Measurements from ENCODE around the genes DCANP1, FAM13B, KDM3B and MATR3.

GRCh38 chr5:135388924-135389342, 10.1 kb downstream of the MACROH2A1 start:
- RRBS, result 98% methylated on average over 2 of the region's 16 CpGs

DNA sequence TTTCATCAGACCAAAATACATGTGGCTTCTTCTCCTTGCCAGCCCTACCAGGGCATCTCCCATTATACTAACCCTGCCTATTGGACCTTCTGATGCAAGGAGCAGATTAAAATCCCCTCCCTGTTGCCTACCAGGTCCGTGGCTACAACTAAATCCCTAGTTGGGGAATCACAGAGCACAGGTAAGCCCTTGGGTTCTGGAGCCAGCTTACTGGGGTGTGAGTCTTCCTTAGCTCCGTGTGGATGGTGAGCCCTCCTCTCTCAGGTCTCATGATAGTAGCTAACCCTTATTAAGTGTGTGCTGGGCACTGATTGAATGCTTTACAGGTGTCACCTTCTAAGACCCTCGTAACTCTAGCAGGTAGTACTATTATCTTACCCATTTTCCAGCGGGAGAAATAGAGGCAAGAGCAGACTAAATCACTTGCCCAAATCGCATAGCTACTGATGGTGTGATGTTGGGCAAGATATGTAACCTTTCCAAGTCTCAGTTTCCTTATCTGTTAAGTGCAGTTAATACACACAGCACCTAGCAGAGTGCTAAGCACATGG, at the start of gene DCANP1:
TSS of gene DCANP1 (minus strand) at position 199 of the 551 bp plus-strand sequence.
- RRBS, result no CpG with 5 or more reads among the region's 5 CpGs

- RRBS, result 0% methylated on average over 5 of the region's 45 CpGs
These were observed 36.8 kb upstream of the TIFAB start for GRCh38 chr5:135488795-135489517.

DNA sequence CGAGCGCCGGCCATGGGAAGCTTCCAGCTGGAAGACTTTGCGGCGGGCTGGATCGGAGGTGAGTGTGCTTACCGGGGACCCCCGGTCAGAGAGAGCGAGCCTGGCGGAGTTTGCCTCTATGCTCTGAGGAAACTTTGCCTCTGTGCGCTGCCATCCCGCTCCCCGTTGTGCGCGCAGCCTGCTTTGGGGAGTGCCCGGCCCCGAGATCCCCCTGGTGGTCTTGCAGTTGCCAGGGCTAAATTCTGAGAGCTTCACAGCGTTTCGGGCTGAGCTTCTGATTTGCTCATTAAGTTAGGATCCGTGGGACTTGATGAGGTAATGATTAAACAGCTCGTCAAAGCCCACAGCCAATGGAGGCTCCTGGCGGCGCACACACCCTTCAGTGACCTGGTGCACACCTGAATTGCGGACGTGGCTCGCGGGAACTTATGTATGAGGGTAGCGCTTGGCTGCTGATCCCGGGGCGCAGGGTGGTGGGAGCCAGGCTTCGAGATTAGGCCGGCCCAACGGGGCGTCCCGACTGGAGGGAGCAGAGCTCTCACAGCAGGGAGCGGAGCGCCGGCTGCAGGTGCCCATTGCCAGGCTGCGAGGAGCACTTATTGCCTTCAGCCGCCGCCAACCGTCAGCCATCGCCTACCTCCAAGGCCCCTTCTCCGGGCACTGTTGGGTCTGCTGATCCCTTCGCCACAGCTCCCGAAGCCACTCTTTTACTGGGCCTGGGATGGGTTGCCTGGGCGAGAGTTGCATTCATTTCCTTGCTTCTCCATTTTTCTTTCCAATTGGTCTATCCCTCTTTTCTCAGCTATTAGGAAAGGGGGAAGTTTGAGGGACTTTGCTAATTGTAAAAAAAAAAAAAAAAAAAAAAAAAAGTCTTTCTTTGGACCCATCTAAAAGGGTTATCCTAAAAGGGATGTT, 630 bp downstream of the SLC25A48 start:
- RRBS, result 15% methylated on average over 19 of the region's 47 CpGs

DNA sequence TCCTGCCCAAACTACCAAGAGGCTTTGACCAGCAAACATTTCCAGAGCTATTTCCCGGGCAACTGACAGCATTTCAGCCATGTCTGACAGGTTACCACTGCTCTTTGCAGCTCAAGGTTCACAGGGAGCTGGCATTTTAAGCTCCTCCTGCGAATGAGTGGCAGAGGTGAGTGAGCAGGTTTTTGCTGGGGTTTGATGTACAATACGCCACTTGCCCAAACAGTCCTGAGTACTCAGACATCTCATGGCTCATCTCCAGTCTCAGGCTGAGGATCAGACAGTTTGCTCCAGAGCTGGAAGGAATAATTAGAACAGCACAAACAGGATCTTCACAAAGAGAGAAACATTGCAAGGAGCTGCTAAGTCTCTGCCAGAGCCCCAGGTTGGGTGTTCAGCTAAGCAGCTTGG, 390.2 kb downstream of the SPOCK1 start:
- RRBS, result no CpG with 5 or more reads among the region's 3 CpGs

DNA sequence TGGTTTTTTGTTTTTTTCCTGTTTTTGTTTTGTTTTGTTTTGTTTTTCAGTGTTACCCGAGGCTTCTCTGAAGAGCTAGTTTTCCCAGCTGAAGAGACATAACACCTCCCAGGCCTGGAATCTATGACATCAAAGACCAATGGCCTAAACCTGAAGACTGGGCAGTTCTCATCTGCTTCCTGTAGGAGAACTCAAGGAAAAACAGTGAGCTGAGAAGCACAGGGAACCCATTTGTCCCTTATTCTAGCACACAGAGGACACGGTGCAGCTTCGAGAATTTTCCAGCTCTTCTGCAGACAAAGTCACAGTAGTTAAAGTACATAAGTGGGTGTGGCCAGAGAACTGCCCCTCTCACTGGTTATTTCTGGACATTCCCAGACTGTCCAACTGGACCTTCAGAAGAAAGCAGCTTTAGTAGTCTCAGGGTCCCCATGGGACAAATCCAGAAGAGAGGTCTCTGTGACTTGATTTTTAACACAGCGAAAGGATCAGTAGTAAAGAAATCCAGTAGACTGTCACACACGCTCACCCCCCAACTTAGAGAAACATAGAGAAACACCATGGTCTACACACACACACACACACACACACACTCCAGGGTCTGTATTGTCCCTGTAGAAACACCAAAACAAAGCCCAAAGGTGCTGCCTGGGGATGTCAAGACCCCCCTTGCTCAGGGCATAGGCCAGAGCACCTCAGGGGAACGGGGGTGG, 114.5 kb downstream of the KLHL3 start:
- RRBS, result no CpG with 5 or more reads among the region's 6 CpGs

- RRBS, result 1% methylated on average over 10 of the region's 77 CpGs
These were observed at the start of gene FAM13B for GRCh38 chr5:138032622-138033300. FAM13B (minus strand) TSS chr5:138033079.

- RRBS, result no CpG with 5 or more reads among the region's 10 CpGs
These were observed 656 bp downstream of the KIF20A start for GRCh38 chr5:138179627-138179909.

GRCh38 chr5:138352627-138353374, at the start of gene KDM3B:
KDM3B (plus strand) TSS chr5:138352685.
- RRBS, result 2% methylated on average over 33 of the region's 93 CpGs

DNA sequence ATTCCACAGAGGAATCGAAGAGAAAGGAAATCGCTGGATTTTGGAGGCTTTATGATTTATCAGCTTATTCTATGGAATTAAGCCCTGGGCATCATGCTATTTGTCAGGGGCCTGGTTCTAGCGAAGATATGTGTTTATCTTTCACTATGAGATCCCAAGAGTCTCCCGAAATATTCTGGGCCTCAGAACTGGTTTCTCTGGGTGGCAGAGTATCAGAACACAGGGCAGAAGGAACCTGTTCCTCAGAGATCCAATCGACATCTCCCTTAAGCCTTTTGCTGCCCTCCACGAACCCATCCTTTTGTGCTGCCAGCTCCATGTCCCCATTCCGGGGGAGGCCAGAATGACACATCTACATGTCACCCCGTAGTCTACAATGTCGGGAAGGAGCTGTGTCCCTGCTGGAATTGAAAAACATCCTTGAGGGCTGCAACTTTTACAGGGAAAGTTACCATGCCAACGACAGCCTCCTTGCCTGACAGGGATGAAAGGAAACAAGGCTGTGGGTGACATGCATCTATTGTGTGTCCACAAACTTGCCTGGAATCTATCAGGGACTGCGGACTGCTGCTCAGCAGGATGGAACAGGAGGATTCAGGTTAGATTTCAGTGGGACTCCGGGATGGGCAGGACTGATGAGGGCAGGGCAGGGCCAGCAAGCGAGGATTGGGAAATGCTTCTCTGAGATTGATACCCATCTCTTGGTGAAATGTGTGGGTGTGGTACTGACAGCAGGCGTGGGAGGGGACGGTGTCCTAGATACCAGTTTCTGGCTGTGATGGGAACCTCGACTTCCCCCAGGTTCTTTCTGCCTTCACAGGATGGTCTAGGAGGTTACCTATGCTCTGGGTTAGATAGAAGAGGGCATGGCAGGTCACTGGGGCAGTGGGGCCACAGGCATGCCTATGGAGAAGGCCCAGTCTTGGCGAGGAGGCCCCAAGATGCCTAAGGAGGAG, 25.4 kb downstream of the EGR1 start:
- RRBS, result no CpG with 5 or more reads among the region's 17 CpGs

DNA sequence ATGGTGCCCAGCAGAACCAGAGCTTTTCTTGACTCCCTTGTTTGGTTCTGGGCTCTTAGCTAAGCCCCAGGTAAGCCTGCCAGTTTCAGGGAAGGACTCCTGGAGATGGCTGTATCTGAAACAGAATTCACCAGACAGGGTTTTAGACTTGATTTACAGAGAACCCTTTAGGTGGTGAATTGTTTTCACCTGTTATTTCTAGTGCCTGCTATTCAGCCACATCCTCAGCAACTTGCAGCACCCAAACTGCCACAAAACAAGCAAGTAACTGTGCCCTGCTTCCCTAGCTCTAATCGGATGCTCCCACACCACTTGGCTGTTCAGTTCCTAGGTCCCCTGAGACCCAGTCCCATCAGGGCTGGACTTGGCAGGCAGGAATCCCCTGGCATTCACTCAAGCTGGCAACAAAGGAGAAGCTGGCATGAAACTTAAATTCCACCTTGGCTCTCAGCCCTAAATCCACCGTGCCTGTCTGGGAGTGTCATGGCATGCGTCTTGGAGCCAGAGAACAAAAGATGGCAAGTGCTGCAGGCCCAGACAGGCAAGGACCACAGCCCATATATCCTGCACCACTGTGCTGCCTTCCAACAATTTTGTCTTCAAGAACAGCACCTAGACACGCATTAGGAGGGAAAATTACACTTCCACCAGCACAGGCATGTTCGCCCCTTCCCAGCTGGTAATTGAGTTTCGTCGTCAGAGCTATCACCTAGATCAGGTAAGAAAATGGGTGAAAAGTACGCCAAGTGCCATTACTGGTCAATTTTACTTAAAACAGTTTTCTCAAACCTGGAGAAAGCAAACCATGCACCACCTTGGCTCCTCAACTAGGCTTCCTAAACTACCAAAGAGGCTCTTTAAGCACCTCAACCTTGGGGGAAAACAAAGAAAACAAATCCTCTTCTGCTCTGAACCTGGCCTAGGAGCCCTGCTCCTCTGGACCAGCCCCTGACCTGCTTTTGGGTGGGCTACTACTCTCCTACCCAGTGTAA, 38.2 kb downstream of the ETF1 start:
- RRBS, result no CpG with 5 or more reads among the region's 8 CpGs

DNA sequence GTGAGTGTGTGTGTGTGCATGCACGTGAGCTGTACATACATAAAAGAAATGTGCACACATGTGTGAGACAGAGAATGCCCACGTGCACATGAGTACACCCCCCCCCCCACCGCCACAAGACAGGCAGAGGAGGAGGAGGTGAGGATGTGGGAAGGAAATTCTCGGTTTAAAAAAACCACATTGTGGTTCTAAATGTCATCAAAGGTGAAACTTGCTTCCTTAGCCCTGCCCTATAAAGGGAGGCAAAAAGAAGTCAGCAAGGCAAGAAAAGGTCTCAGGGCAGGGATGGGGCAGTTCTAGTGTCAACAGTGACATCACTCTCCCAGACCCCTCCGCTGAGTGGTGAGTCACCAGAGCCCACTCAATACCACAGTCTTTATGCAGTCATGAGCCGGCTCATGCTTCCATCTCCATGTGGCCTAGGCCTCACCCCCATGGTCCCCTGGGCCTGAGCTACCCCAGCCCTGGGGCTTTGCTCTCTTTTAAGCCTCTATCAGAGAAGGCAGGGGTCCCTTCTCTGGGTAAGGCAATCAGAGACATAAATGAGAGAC, 79.3 kb upstream of the HSPA9 start:
- RRBS, result no CpG with 5 or more reads among the region's 6 CpGs

DNA sequence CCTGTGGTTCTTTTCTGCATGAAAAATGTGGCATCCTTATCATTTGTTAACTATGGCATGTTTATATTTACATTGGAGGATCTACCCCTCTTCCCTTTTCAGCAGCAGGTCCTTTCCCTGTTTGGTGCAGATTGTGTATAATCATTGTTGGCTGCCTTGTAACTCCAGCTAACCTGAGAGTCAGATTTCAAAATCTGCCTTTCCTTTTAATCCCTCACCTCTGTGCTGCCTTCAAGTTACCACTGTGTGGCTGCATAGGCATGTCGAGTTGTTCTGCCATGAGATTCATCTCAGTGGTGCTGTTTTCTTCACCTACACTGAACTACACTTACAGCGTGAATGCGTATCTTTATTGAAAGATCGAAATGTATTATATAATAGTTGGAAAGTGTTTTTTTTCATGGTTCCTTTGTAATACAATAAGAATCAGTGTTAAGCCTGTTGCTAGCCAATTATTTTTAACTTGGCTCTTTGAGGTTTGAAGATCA, 3.6 kb downstream of the LRRTM2 start:
- RRBS, result no CpG with 5 or more reads among the region's 4 CpGs

- RRBS, result no CpG with 5 or more reads among the region's 13 CpGs
These were observed 62.1 kb upstream of the LRRTM2 start for GRCh38 chr5:138937026-138937770.

GRCh38 chr5:139126820-139127128, 71.4 kb downstream of the SIL1 start:
- RRBS, result no CpG with 5 or more reads among the region's 3 CpGs

- RRBS, result 4% methylated on average over 11 of the region's 95 CpGs
These were observed at the start of gene MATR3 for GRCh38 chr5:139293309-139294347. MATR3 (plus strand) TSS chr5:139293740.

DNA sequence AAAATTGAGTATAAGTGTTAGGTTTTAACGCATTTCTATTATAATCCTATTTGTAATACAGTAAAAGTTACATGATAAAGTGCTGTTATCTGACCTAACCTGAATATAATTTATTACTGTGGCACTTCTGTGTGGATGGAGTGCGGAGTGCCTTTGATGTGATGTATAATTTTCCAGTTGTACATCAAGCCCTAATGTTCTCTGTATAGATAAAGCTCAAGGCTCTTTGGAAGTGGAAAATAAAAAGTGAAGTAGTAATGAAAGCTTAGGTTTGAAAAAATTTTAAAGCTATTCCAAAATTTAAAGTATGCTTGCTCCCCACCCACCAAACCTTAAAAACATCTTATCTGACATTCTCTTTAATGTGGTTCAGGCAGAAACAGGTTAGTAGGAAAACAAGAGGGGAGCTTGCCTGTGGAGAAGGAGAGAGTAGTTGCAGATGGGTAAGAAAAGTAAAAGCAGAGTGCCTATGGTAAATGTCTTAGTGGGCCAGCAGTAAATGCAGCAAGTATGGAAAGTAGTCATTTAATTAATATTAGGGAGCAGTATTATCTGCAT, 4.1 kb downstream of the MATR3 start:
- RRBS, result no CpG with 5 or more reads among the region's 2 CpGs

DNA sequence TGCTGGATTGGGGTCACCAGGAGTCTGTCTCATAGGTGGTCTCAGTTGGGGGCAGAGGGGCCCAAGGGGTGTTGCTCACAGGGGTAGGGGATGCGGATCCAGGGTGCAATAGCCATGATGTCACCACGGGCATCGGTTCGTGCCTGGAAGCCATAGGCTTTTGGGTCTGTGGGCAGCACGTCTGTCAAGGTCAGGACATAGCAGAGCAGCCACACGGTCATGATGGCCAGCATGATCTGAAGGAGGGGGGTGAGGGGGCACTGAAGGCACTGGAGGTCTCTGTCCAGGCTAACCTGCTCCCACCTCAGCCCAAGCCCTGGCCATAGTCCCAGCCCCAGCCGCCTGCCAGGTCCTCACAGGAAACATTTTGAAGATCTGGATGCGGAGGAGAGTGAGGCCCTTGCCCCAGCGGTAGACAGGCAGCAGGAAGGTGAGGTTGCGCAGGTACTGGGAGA, 3.5 kb downstream of the SLC23A1 start:
- RRBS, result no CpG with 5 or more reads among the region's 10 CpGs

DNA sequence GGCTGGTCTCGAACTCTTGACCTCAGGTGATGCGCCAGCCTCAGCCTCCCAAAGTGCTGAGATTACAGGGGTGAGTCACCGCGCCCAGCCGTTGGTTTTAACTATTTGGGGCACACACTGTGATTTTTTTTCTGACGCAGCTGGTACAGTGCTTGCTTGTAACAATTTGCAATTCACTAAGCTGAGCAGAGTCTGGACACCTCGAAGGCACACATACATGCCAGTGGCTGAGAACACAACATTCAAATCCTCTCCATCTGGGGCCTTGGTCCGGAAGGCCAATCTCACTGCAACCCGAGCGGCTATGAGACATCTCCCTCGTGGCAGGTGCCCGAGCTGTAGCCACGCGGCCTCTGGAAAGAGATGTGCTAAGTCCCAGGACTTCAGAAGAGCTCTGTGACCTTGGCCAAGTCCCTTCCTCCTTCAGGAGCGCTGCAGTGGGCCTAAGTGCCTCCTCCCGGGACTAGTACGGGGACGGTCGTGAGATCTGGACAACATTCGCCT, 545 bp upstream of the UBE2D2 start:
- RRBS, result no CpG with 5 or more reads among the region's 20 CpGs